Pericardium fibroblast (primary cell): Measurements from ENCODE around the genes KPNB1, SP2 and PNPO.

GRCh38 chr17:46227745-46228080, 34.5 kb upstream of the KANSL1 start:
- RAMPAGE, long total RNA, result no peak

GRCh38 chr17:46977901-46979106, 749 bp downstream of the RPRML start:
- RAMPAGE, long total RNA, result no peak

DNA sequence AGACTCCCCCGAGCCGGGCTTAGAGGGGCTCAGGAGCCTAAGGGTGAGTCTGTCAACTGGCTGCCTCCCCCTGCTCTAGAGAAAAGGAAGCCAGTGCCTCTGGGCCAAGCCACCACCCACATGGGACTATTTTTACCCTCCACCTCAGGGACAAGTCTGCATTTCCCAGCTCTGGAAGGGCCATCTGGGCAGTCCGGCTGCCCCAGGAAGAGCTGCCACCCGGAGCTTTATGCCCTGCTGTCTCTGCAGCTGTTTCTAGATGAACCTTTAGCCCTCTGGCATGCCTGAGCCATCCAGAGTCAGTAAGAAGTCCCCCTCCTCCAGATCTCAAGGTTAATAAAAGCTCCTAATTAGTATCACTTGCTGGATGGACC, 5.3 kb upstream of the RPRML start:
- RAMPAGE, long total RNA, result no peak

- RAMPAGE, long total RNA, result no peak
Measured at GRCh38 chr17:47118541-47118945, 70.6 kb downstream of the CDC27 start.

GRCh38 chr17:47649672-47650681, at the start of gene KPNB1:
Gene KPNB1, plus strand, starts transcription at chr17:47649919.
- RAMPAGE, long total RNA, result start-site peak on the plus strand at chr17:47650170-47650209, 20 and 17 reads in 2 replicates; start-site peak on the plus strand at chr17:47650376-47650393, 18 and 20 reads in 2 replicates

- RAMPAGE, long total RNA, result no peak
Measured at GRCh38 chr17:47652431-47653212, 2.9 kb downstream of the KPNB1 start.

DNA sequence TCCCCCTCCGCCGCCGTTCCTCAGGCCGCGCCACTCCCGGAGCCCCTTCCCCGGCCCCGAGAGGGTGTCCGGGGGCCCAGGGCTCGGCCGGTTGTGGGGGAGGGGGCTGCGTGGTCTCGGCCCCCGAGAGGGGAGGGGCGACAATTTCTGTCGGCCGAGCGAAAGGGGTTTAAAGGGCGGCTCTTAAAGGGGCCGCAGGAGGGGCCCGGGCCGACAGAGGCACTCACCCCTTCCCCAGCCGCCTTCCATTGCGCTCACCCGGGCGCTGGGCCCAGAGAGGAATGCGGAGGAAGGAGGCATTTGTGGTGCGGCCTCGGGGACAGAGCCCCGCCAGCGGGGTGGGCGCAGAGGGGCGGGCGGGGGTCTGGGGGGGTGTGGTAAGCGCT, 391 bp downstream of the TBKBP1 start:
- RAMPAGE, long total RNA, result no peak

DNA sequence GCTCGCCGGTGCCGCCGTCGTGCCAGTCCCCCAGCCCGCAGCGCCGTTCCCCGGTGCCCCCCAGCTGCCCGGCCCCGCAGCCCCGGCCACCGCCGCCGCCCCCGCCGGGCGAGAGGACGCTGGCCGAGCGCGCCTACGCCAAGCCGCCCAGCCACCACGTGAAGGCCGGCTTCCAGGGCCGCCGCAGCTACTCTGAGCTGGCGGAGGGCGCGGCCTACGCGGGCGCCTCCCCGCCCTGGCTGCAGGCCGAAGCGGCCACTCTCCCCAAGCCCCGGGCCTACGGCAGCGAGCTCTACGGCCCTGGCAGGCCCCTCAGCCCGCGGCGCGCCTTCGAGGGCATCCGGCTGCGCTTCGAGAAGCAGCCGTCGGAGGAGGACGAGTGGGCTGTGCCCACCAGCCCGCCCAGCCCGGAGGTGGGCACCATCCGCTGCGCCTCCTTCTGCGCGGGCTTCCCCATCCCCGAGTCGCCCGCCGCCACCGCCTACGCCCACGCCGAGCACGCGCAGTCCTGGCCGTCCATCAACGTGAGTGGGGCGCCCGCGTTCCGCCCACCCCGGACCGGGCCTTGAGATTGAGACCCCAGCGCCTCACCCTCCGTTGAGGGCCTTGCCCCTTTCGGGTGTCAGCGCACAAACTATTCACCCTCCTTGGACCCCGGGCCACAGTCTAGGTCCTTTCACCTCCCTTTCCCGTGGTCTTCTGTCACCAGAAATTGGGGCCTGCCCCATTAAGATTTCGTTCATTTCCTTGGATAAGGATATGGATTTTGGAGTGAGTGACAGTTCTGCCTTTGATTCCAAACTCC, 15.2 kb downstream of the TBKBP1 start:
- RAMPAGE, long total RNA, result no peak

DNA sequence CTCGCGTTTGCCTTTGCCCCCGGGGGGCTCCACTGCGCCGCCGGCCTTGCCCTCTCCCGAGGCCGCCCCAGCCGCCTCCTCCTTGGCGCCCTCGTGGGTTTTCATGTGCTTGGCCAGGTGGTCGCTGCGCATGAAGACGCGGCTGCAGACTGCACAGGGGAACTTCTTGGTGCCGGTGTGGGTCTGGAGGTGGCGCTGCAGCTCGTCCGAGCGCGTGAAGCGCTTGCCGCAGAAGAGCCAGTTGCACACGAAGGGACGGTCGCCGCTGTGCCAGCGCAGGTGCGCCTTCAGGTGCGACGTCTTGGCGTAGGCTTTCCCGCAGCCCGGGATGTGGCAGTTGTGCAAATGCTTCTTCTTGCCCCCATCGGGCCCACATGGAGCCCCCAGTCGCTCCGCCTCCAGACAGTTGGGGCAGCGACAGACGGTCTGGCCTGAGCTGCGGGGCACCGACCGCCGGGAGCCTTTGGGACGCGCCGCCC, 3.6 kb downstream of the SP6 start:
- RAMPAGE, long total RNA, result no peak

GRCh38 chr17:47884930-47885569, 11.0 kb upstream of the SP2 start:
- RAMPAGE, long total RNA, result no peak

DNA sequence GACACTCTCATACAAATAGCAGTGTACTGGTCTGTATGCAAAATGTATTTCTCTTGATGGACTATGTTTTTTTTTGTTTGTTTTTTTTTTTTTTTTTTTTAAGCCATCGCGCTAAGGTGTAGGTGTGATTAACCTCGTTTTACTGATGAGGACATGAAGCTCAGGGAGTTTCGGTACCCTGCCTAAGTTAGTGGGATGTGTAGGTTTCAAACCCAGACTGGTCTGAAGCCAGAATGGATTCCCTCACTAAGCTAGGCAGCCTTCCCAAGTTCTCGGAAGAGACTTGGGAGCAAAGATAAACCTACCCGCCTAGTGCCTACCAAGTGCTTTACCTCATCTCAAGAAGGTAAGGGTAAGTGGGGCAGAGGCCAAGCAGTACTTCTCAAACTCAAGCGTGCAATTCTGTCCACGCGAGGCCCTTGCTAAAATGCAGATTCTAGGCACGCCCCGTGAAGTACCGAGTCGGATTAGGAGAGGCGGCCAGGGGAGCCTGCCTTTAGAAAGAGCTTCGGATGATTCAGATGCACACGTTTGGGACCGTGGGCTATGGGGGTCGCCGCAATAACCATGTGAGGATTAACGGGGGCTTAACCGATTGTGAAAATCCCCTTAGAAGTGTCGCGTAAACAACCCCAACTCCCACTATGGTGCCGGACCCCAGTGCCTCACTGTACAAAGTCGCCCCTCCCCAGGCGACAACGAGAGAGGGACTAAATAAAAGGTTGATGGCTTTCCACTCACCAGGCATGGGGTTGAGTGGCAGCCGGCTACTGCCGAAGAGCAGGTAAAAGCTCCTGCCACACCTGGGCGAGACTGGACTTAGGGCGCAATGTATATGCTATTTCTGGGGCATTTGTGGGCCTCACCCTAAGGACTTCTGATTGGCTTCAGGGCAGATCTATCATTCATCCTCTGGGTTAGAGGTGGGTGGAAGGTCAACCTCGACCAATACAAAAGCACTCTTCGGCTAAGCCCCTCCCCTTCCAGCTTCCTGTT, 776 bp upstream of the SP2 start:
- RAMPAGE, long total RNA, result no peak

DNA sequence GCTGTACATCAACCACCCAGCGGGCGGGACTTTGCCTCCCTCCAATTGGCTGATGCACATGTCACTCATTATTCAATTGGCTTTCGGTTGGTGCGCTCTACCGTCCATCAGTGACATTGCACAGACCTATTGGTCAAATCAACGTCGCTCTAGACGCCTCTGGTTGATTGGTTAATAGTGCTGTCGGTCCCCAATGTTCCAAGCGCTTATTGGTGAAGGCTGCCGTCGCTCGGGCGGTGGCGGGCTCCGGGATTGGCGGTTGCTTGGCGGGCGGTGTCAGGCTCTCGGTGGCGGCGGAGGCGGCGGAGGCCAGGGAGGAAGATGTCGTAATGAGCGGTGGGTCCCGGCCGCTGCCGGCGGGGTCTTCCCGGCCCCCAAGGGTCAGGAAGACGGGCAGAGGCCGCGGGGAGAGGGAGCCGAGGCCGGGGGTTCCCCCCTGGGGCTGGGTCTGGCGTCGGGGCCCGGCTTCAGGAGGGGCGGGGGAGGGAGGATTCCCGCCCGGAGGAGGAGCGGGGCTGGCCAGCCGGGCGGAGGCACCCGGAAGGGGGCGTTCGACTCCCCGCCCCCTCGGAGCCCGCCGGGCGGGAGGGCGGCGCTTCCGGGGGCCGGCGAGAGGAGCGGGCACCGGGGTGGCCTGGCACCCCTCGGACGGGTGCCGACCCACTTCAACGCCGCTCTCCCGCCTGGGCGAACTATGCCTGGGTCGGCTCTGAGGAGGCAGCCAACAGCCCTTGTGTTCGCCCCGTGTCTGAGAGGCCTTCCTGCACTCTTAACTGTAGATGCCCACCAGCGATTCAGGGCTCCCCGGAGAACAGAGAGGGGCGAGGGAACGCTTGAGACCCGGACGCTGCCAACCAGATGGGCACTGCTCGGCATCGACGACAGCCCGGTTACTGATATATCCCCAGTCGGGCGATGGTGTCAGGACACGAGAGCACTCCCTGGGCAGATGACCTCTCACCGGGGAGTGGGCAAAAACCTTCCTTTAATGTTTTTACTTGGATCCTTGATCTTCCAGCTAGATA, at the start of gene SP2:
TSS of gene SP2 (plus strand) at position 279 of the 1,025 bp plus-strand sequence.
- RAMPAGE, long total RNA, result start-site peak on the plus strand centred at position 298 of the sequence, 40 bp wide, 30 and 6 reads in 2 replicates

GRCh38 chr17:47941179-47941881, at the start of gene PNPO:
Gene PNPO, plus strand, starts transcription at chr17:47941571.
- RAMPAGE, long total RNA, result start-site peak on the plus strand at chr17:47941555-47941712, 68 and 51 reads in 2 replicates

DNA sequence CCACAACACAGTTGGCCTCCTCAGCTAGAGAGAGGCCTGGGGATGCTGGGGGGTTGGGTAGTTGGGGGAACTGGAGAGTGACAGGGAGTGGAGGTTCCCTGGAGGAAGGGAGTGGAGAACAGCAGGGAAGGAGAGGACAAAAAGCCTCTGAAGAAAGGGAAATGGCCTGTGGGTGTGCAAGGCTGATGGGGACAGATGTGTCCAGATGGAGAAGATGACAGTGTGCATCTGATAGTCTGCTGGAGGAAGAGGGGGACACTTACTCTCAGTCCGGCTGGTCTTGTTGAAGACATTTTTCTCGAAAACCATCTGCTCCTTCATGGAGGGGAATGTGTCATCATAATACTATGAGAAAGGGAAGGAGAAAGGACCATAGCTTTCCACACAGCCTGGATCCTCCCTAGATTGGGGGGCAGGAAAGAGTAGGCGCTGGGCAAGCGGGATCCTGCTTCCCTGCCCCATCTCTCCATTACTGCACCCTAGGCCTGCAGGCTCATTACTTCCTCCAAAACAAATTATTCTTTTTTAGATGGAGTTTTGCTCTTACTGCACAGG, 3.9 kb downstream of the COPZ2 start:
- RAMPAGE, long total RNA, result no peak

DNA sequence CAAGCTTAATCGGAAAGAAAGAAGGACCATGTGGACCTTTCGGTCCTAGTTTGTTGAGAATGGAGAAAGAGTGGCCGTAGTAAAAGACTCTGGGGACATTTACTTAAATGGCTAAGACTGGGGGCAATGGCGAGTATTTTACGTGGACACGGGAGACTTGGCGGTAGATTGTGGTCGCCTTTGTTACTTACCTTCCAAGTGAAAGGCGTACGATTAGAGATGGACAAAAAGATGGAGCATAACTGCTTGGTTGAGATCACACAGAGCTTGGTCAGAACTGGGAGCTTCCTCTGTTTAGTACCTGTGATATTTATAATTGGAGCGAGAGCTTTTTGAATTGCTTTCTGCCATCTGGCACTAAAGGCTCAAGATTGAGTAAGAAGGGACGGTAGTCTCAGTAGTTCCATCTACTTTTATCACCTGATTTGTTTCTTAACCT, 514 bp downstream of the SNX11 start:
- RAMPAGE, long total RNA, result no peak

DNA sequence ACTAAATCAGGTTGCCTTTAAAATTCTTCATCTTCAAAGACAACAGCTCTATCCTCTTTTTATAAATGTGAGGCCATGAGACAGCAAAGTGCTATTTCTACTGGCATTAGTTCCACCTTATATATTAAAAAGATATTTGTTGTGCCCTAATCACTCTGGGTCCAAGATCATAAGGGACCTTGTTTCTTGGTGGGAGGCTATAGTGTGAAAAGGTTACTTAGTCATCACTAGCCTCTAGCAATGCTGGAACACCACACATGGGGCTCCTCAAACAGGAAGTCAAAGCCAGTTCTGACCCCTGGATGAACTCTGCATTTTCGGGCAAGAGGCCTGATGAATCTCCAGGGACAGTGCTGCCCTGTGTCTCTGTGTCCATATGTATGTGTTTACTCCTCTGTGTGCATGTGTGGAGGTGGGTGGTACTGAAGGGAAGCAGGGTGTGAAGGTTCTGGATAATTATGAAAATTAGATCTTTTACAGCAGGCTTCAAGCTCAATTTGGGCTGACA, 133.4 kb downstream of the SNX11 start:
- RAMPAGE, long total RNA, result no peak

DNA sequence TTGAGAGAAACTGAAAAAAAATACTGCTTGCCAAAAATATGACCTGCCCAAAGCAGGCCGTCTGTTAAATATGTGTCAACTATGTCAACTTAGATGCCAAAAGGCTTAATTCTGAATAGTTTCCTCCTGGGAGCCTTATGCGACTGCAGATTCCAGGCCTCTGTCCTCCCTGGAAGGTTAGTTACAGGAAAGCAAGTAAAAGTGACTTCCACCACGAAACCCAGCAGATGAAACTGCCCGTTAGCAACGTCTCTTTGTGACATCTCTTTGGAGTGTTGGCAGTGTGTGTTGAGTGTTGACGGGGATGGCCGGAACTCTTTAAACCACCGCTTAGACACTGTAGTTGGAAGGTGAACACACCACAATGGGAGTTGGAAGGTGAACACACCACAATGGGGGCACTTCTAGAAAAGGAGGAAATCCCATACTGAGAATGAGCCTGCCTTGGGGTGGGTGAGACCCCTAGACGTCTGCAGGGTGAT, 908 bp downstream of the SKAP1 start:
- RAMPAGE, long total RNA, result no peak

- RAMPAGE, long total RNA, result no peak
Measured at GRCh38 chr17:48456502-48456986, 26.5 kb upstream of the SKAP1 start.

GRCh38 chr17:48521916-48522774, 8.7 kb downstream of the HOXB1 start:
- RAMPAGE, long total RNA, result no peak

- RAMPAGE, long total RNA, result no peak
Measured at GRCh38 chr17:48545671-48546910, 1.2 kb upstream of the HOXB2 start.